Bronchus fibroblast of lung (primary cell): ENCODE measurements around a stretch of chr1.

GRCh38 chr1:94820963-94821584 lies 917 bp downstream of the SLC44A3 start:
- RAMPAGE, long total RNA: no peak

- RAMPAGE, long total RNA: no peak
These were observed 35.2 kb downstream of the SLC44A3 start for GRCh38 chr1:94855334-94855790.

DNA sequence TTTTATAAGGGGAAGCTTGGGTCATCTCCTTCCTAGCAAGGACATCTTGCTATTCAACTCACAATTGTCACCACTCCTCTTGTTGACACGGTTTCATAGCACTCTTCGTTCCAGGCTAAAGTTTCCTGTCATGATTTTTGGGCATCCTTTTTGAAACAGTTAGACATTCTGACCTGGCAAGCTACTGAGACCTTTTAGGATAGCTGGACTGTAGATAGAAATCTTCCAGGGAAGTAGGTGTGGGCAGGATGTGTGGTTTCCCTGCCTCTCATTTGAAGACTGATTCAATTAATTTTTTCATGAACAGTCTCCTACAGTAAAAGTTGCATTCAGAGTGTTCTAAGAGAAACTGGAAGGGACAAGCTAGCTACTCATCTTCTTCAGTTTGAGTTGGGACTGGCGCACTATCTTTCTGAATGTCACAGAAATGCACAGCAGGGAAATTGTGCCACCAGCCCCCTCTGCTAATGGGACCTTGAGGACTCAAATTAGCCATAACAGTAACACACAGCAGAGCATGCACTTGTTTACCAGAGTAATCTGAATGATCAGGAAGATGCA lies 53.3 kb upstream of the CNN3 start:
- RAMPAGE, long total RNA: no peak

GRCh38 chr1:95120518-95121232 lies 3.5 kb downstream of the TLCD4 start:
- RAMPAGE, long total RNA: no peak

DNA sequence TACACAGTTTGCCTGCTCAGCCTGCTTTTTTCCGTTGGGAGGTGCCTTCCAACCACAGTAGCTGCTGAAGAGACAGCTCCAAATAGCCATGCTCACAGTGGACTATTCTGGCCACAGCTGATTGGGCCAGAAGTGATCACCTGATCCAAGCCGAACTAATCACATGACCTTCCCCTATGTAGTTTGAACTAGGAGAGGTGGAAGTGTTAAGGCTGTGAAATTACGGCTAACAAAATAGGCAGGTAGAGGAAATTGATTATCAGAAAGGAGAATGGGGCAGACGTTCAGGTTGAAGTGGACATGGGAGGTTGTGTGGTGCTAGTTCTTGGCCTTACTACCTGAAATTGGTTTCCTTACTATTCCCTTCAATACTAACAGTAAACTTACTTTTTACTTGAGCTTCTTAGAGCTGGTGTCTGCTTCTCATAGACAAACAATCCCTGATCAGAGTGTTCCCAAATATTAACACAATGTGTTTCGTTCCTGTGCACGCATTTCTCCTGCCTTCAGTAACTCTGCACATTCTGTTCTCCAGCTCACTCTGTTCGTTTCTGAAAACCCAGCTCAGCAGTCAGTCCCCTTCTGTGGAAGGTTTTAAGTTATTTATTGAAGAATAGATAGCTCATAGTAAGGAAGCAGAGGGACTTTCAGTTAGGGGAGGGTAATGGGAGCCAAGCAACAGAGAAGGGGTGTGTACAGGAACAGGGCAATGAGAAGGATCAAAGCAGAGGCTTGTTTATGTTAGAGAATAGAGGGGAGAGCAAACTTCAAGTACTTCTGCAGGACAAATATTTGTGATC lies 136.3 kb downstream of the RWDD3 start:
- RAMPAGE, long total RNA: no peak

GRCh38 chr1:95559020-95559359 lies 325.0 kb downstream of the RWDD3 start:
- RAMPAGE, long total RNA: no peak

DNA sequence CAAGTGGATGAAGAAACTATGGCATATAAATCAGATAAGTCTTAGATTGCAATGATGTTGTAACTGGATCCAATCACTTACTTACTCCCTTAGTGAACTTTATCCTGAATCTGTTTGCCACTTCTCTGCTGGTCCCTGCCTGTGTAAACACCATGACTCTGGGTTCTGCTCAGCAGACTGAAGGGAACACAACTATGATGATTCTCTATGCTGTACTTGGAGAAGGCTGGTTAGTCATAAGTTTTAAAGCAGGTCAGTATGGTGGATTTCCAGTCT lies 391.2 kb downstream of the RWDD3 start:
- RAMPAGE, long total RNA: no peak

GRCh38 chr1:96755513-96756267 lies 34.1 kb downstream of the PTBP2 start:
- RAMPAGE, long total RNA: no peak

DNA sequence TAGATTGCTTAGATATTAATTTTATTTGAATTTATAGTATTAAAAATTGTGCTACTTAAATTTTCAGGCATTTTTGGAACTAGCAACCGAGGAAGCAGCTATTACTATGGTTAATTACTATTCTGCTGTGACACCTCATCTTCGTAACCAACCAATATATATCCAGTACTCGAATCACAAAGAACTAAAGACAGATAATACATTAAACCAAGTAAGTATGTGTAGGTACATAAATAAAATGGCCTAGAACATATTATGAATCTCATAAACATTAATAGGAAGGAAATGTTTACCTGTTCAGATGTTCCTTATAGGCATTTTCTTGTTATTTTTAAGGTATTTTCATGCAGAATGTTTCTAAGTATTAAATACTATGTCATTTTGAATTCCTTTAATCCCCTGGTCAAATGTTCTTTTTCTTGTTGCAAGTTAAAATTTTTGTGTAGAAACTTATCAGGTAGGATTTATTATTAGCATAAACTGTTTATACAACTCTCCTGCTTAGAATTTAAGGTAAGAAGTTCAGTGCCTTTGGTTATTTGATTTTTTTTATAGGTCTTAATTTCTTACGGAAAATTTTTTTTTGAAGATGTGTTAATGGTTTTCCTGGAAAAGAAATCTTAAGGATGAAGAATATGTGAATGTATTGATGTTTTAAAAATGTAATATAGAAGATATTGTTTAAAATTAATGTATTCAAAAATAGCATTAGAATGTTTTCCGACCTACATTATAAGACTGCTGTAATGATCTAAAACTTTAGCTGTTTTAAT lies 49.2 kb downstream of the PTBP2 start:
- RAMPAGE, long total RNA: no peak

GRCh38 chr1:97094076-97094673 lies 372.6 kb downstream of the PTBP2 start:
- RAMPAGE, long total RNA: no peak

- RAMPAGE, long total RNA: no peak
These were observed 262.0 kb downstream of the DPYD start for GRCh38 chr1:97658571-97659502.

DNA sequence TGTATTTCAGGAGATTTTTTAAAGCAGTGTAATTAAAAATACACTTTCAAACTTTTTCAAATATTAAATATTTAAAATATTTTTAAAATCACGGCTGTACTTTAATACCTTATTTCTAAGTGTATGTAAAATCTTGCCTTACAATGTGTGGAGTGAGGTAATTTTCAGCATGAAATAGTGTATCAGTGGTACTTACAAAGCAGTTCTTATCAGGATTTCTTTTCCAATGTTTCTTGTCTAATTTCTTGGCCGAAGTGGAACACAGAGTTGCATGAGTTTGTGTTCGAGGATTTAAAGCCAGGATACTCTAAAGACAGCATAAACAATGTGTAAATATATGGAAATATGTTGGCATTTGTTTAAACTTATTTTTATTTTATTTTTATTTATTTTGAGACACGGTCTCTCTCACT lies 37.8 kb downstream of the DPYD start:
- RAMPAGE, long total RNA: no peak

- RAMPAGE, long total RNA: no peak
These were observed 13.9 kb downstream of the DPYD start for GRCh38 chr1:97906849-97907402.

GRCh38 chr1:98045006-98045710 lies 124.3 kb upstream of the DPYD start:
- RAMPAGE, long total RNA: no peak

DNA sequence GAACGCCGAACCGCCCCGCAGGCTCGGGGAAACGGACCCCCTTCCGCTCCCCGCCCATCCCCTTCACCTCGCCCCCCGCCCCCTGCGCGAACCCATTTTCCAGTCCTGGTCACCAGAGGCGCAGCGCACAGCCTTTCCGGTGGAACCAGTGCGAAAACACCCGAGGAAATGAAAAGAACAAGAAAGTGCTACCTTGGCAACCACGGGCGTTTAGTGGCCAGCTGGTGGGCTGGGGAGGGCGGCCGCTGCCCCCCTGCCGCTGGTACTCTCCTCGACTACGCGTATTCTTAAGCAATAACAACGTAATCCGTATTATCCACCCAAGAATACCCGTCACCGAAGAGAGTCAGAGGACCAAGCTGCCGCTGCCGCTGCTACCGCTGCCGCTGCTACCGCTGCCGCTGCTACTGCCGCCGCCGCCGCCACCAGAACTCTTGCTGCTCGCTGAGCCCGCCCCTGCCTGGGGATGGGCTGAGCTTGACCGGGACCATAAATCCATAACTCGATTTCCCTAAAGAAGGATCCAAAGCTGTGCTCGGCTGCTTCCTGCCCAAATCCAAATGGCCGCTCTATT lies 125.1 kb upstream of the DPYD start:
- RAMPAGE, long total RNA: no peak

- RAMPAGE, long total RNA: no peak
These were observed 133.3 kb downstream of the PLPPR5 start for GRCh38 chr1:98871149-98872017.

DNA sequence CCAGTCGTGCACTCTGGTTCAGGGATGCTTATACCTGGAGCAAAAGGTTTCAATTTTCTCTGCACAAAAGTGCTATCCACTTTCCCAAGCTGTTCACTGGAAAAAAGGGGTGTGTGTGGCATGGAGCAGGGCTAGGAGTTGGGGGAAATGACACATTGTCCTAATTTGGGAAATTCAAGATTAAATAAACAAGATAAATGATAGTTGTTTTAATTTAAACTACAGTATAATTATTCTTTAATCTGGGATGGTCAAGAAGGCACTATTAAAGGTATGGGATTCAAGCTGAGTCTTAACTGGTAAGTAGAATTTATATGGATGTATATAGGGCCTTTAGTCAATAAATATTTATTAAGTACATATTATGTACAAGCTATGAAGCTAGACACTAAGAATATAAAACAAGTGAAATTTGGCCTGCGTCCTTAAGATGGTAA lies 18.2 kb downstream of the PALMD start:
- RAMPAGE, long total RNA: no peak

- RAMPAGE, long total RNA: no peak
These were observed 58.5 kb downstream of the PALMD start for GRCh38 chr1:99704290-99704969.

- RAMPAGE, long total RNA: no peak
These were observed 38.6 kb downstream of the FRRS1 start for GRCh38 chr1:99727659-99728329.

DNA sequence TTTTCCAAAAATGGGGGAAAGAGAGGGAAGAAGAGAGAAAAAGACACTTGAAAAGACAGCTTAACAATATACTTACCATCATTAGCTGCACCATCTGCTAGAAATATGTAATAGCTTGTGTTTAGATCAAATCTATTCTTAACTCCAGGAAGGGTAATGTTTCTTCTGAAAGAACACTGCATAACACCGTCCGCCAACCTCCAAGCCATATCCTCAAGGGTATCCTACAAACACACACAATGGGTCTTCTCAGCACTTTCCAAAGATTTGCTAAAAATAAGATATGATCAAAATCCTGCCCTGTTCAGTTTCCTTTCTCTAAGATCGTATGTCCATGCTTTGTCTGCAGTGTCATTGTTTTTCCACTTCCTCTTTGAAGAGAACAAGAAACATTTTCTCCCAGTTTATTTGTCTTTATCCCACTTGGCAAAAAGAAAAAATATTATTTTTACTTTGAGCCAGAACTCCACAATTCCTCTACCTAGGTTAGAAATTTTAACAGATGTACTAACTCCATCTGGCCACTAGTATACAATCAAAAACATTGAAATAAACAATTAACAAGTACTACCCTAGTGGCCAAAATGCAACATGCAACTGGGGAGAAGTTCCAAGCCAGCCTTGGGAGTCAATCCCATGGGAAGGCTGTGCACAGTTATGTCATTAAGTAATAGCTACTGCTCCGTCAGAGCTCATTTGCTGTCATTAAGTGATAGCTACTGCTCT lies 37.9 kb downstream of the FRRS1 start:
- RAMPAGE, long total RNA: no peak